Iris pigment epithelial cell (primary cell): ENCODE measurements around the genes OR51G1, OR51A2, OR52E2, OR51I1 and TRIM22.

DNA sequence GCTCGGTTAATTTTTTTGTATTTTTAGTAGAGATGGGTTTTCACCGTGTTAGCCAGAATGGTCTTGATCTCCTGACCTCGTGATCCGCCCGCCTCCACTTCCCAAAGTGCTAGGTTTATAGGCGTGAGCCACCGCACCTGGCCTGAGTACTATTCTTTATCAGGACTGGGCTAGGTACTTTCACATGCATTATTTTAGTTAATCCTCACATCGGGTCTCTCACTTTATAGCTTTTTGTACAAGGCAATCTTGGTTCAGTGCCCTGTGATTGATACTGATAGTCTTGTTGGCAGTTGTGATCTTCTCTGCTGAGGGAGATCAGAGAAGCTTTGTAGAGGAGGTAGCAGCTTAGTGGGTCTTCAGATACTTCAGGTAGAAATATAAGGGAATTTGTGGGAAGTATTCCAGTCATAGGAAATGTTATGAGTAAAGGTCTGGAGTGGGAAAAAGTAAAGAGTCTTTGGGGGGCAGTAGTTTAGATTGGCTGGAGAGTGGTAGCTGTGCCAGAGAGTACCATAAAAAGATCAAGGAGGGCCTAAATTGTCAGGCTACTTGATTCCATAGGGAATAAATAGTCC is 13.8 kb downstream of the STIM1 start:
- RRBS, result no CpG with 5 or more reads among the region's 8 CpGs

DNA sequence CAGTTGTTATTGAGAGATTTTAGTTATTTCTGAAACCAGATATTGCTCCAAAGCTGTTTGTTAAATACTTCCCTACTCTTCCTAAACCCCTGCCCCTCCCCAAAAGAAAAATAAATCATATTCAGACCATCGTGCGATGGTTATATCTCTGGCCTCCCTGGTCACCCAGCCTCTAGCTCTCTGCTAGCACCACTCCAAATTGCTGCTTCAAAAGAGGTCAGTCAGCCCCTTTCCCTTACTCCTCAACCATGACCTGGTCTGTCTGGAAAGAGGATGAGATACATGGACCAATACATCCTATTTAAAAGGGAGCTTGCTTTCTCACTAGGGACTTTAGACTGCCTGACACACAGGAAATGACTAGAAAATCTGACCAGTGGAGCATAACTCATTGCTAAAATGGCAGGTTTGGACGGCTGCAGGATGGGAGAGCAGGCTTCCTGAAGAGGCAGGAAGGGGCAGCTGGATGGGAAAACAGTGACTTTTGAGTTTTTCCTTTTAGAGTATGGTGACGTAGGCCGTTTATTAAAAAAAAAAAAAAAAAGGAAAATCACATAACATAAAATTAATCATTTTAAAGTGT is 25.2 kb downstream of the STIM1 start:
- RRBS, result no CpG with 5 or more reads among the region's 5 CpGs

DNA sequence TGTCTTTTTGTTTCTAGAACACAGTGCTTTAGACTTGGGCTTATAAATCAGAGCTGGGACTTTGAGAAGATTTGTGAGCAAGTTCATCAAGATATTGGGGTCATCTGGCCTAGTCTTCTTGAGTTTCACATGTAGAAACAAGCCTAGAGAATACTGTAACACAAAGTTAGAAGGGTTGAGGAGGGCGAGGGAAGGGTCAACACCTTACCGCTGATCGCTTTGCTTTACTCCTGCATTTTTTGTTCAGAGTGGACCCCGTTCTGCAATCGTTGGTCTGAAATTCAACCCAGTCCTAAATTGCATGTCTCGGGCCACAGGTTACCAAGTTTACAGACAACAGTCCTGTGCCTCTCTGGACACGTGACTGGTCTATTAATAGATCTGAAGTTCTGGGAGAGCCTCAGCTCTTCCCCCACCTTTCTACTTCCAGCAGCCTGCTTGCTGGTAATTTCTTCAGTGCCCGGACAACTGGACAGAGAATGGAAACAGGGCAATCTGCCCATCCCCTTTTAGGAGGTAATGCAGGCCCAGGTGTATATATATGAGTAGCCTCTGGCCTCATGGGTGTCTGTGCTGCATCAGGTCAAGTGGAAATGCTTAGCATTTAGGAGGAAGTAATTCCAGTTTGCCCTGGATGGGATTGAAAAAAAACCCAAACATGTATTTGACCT is 74.2 kb downstream of the STIM1 start:
- RRBS, result no CpG with 5 or more reads among the region's 8 CpGs

GRCh38 chr11:3939814-3940715 is 84.6 kb downstream of the STIM1 start:
- RRBS, result no CpG with 5 or more reads among the region's 5 CpGs

DNA sequence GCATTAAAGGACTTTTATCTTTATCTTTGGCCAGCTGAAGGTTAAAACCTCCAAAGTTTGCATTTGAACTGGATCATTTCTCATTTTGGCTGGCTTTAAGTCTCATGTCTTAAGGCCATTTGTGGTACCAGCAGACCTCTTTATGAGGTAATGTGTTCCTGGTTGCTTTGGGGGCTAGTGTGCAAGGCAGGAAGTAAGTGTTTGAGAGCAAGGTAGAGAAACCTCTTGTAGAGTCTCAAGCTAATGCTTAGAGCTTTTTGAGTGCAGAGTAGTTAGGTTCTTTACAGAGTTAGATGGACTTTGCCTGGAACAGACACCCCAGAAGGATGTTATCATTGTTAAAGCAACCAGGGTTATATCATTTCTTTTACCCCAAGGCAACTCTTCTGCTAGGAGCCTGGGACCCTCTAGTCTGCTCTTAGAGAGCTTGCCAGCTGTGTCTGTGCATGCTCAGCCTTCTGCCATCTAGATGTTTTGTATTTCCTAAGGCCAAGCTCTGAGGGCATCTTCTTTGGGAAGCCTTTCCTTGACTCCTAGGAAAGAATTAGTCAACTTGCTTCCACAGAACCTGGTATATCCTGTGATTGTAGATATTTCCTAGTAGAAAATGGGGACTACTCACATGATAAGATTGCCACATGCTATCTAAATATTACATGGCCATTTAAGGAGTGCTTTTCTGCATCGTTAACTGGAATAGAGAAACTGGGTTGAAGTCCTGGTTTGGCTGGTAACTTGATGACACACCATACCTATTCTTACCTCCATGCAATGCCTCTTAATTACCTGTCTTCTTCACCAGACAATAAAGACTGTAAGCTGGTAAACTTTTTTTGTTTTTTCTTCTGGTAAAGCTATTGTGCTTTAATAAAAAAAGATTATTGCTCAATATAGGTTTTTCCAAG is 87.5 kb downstream of the STIM1 start:
- RRBS, result no CpG with 5 or more reads among the region's 1 CpG

DNA sequence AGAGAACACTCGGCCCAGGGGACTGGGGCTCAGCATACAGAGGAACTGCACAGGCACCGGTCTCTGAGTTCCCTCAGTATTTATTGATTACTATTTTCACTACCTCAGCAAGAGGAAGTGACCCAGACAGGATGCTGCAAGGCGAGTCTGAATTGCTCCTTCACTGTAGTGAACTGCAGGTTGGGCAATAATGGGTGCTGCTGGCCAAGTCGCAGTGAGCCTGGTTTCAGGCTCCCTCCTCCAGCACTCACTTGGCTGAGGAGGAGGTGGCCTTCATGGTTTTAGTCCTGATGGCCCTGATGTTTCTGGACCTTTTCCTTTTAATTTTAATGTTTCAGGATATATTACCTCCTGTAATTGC is 10.4 kb downstream of the OR52K2 start:
- RRBS, result no CpG with 5 or more reads among the region's 4 CpGs

GRCh38 chr11:4644355-4644679 is 535 bp downstream of the OR51E1 start:
- RRBS, result no CpG with 5 or more reads among the region's 4 CpGs

DNA sequence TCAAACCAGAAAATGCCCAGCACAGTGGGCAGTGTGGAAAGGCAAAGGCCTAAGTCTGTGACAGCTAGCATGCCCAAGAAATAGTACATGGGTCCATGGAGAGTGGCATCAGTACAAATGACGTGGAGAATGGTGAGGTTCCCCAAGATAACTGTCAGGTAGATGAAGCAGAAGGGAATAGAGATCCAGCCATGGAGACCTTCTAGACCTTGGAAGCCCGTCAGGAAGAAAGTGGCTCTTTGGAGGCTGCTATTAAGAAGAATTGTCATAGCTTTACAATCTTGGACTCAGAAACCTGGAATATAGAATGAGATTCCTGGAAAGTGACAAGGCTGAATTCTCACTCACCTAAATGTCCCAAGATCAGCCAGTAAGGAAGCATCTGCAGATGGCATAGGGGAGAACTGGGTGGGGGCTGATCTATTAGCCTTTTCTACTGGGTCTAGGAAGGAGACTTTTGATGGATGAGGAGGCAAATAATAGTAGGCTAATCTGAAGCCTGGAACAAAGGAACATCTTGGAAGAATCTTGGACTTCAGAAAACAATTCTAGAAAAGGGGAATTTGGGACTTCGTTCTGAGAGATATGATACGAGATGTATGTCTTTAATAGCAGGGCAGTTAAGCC is at the start of gene OR51G1:
Gene OR51G1, minus strand, starts transcription at position 269 of the 627 bp plus-strand sequence.
- RRBS, result no CpG with 5 or more reads among the region's 4 CpGs

- RRBS, result no CpG with 5 or more reads among the region's 2 CpGs
Observed at GRCh38 chr11:4955417-4956121, at the start of gene OR51A2. Gene OR51A2 (minus strand): TSS chr11:4955713.

- RRBS, result no CpG with 5 or more reads among the region's 2 CpGs
Observed at GRCh38 chr11:5059551-5059893, at the start of gene OR52E2. Gene OR52E2 (minus strand): TSS chr11:5059627.

- RRBS, result no CpG with 5 or more reads among the region's 8 CpGs
Observed at GRCh38 chr11:5131679-5132490, 6.3 kb downstream of the OR52A5 start.

- RRBS, result no CpG with 5 or more reads among the region's 12 CpGs
Observed at GRCh38 chr11:5247917-5249031, 1.4 kb downstream of the HBG1 start.

DNA sequence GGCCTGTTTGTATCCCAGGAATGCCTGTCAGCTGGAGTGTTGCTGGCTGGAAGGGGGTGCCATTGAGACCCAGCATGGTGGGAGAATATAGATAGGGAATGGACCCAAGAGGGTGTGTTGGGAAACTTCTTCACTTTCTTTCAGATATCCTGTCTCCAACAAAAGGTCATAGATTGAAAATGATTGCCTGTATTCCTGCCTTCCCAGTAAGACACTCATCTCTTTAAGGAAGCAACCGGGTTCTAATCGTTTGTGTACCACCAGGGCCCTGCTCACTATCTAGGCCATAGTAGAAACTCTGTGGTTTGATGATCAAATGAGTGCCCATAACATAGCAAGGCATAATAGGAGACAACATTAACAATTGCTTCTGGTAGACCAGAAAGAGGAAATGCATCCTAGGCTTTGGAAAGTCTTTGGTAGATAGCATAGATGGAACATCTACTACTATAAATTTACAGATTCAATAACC is at the start of gene OR51I1:
Gene OR51I1, minus strand, starts transcription at position 76 of the 472 bp plus-strand sequence.
- RRBS, result no CpG with 5 or more reads among the region's 2 CpGs

GRCh38 chr11:5689278-5690116 is at the start of gene TRIM22:
Gene TRIM22 (plus strand): TSS chr11:5689790.
- RRBS, result no CpG with 5 or more reads among the region's 4 CpGs

DNA sequence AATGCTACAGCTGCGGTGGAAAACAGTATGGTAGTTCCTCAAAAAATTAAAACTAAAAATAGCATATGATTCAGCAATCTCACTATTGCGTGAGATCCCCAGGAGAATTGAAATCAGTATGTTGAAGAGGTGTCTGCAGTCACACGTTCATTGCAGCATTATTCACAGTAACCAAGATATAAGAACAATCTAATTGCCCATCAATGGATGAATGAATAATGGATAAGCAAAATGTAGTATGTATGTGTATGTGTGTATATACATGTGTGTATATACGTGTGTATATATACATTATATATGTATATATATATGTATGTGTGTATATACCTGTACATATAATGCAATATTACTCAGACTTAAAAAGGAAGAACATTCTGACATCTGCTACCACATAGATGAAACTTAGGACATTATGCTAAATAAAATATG is 6.9 kb downstream of the OR52N2 start:
- RRBS, result no CpG with 5 or more reads among the region's 4 CpGs

GRCh38 chr11:6219284-6220085 is 14.1 kb downstream of the C11orf42 start:
- RRBS, result no CpG with 5 or more reads among the region's 6 CpGs

- RRBS, result no CpG with 5 or more reads among the region's 2 CpGs
Observed at GRCh38 chr11:6225822-6226347, 8.6 kb downstream of the FHIP1B start.

GRCh38 chr11:6362310-6363092 is 27.8 kb upstream of the SMPD1 start:
- RRBS, result no CpG with 5 or more reads among the region's 10 CpGs

DNA sequence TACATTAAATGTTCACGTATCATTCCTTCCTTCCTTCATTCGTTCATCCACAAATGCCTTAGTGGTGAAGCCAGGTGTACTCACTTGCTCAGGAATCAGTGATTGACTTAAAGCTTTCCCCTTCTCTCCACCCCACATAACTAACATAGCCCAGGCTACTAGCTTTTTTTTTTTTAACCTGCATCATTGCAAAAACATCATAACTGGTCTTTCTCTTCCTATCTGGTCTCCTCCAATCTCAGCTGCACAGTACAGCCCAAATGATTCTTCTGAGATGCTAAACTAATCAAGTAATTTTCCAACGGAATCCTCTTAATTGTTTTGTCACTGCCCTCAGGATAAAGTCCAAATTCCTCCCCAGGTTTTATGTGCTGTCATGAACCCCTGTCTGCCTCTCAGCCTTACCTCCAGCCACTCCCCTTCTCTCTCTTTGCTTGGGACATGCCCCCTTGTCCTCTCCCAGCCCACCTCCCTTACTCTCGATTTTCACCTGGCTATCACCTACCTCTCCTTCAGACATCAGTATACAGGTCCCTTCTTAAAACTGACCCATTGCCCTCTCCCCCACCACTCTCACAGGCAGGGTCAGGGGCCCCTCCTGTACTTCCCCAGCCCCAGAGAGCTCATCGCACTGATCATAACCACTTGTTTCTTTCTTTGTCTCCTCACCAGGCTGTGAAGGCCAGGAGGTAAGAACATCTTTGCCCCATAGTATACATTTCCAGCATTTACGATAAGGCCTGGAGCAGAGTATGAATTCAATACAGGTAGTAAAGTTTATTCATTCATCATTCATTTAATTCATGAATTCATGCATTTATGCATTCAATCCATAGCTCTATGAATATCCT is 12.4 kb downstream of the APBB1 start:
- RRBS, result no CpG with 5 or more reads among the region's 6 CpGs